ENCODE results near the gene PEX10.

GRCh38 chr1:2146375-2147229, 48.0 kb downstream of the FAAP20 start:
- CAGE, long polyA plus RNA: no peak
- RRBS: 85% methylated on average over 2 of the region's 15 CpGs

GRCh38 chr1:2213676-2214401, 14.3 kb upstream of the SKI start:
- CAGE, long polyA plus RNA: no peak
- RRBS: 18% methylated on average over 5 of the region's 31 CpGs

GRCh38 chr1:2231559-2232411, 3.7 kb downstream of the SKI start:
- CAGE, long polyA plus RNA: no peak
- RRBS: 0% methylated on average over 3 of the region's 32 CpGs

DNA sequence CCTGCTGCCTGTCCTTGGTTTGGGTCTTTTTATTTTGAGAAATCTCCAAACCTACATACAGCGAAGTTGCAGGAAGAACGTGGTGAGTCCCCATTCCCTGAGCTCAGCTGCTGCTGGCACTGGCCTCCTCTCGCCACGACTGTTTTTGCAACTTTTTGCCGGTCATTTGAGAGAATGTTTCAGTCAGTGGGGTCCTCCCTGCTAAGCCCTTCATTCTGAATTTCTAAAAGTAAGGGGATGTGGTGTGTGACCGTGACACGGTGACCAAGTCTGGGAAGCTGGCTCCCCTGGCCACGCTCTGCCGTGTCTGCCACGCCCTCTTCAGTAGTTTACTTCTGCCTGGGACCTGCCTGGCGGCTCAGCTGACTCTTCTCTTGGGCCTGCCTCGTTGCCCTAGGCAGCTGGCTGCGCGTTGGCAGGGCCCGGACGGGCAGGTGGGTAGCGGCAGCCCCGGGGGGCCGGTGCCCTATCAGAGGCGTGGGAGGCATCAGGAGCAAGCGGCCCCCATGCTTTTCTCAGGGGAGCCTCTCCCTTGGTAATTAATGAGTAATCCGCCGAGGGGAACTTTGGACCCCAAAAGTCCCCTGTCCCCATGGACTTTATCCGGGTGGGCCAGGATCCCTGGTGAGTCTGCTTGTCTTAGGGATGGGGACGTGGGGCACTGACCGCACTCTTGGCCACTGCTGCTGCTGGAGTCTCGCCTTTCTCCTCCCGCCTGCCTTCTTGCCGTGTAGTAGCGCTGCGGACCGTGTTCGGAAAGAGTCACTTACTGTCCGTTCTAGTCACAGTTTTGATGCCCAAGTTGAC, 22.5 kb downstream of the SKI start:
- CAGE, long polyA plus RNA: no peak
- RRBS: no CpG with 5 or more reads among the region's 34 CpGs

DNA sequence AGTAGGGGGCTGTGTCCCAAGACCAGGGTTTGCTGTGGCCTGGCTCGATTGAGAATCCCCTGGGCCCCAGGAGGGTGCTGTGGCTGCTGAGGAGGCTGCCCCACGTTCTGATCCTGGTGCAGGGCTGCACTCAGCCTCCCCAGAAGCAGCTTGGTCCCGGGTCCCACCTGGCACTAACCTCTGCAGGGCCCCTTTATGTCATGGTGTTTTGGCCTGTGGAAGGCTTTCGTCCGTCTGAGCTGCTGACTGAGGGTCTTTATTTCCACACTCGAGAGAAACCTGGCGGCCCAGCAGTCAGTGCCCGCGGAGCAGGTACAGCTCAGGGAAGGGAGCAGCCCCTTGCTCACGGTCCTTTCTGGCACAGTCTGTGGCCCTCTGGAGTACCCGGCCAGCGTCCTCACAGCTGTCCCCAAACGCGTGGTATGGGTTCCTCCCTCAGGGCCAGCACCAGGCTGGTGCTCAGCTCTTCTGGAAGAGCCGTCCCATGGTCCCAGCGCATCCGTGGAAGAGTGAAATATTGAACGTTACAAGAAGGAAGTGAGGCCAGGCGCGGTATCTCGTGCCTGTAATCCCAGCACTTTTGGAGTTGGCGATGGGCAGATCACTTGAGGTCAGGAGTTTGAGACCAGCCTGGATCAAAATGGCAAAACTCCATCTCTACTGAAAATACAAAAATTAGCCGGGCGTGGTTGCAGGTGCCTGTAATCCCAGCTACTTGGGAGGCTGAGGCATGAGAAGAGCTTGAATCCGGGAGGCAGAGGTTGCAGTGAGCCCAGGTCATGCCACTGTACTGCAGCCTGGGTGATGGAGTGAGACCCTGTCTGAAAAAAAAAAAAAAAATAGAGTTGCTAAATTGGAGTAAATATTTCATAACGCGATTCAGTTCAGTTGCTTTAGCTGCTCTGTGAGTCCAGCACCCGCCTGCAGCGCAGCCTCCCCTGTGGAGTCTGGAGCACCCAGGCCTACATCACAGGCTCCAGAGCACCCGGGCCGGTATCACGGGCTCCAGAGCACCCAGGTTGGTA, 24.5 kb downstream of the SKI start:
- CAGE, long polyA plus RNA: no peak
- RRBS: no CpG with 5 or more reads among the region's 32 CpGs

GRCh38 chr1:2273228-2274112, 45.4 kb downstream of the SKI start:
- CAGE, long polyA plus RNA: no peak
- RRBS: 66% methylated on average over 7 of the region's 36 CpGs

GRCh38 chr1:2278778-2279700, 50.9 kb downstream of the SKI start:
- CAGE, long polyA plus RNA: no peak
- RRBS: no CpG with 5 or more reads among the region's 29 CpGs

- CAGE, long polyA plus RNA: no peak
- RRBS: no CpG with 5 or more reads among the region's 40 CpGs
Observed at GRCh38 chr1:2290626-2291581, 62.8 kb downstream of the SKI start.

- CAGE, long polyA plus RNA: no peak
- RRBS: no CpG with 5 or more reads among the region's 39 CpGs
Observed at GRCh38 chr1:2330433-2331339, 60.7 kb downstream of the MORN1 start.

DNA sequence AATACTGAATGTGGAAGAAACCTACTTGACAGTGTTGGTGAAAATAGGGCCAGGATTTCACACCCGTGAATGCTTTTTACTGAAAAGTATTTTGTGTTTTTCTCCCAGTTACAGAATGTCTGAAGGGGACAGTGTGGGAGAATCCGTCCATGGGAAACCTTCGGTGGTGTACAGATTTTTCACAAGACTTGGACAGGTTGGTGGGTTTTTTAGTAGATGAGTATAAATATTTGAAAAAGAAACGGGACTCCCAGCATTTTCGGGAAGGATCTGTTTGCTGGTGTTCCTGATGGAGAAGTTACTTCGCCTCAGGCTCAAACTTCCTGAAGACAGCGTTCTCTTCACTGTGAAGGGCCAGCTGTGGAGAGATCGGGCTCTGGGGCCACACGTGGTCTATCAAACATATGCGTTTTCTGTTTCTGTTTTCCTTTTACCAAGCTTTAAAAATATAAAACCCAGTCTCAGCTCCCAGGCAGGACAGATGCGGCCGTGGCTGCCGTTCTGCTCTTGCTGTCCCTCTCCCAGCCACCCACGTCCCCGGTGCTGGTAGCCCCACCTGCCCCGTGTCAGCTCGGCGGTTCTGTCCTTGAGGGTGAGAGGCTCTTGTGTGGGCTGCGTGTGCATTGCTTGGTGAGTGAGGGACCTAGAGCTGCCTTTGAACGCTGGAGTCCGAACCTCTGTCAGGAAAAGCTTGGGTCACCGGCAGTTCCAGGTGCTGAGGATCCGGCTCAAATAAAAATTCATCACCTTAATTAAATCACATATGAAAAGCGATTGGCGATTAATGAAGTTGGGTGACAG, 4.2 kb downstream of the RER1 start:
- CAGE, long polyA plus RNA: no peak
- RRBS: no CpG with 5 or more reads among the region's 25 CpGs

- CAGE, long polyA plus RNA: no peak
- RRBS: 2% methylated on average over 36 of the region's 75 CpGs
Observed at GRCh38 chr1:2411777-2412635, at the start of gene PEX10. PEX10 (minus strand) TSS chr1:2412564.

- CAGE, long polyA plus RNA: no peak
- RRBS: 53% methylated on average over 10 of the region's 32 CpGs
Observed at GRCh38 chr1:2415355-2416211, 3.2 kb upstream of the PEX10 start.

DNA sequence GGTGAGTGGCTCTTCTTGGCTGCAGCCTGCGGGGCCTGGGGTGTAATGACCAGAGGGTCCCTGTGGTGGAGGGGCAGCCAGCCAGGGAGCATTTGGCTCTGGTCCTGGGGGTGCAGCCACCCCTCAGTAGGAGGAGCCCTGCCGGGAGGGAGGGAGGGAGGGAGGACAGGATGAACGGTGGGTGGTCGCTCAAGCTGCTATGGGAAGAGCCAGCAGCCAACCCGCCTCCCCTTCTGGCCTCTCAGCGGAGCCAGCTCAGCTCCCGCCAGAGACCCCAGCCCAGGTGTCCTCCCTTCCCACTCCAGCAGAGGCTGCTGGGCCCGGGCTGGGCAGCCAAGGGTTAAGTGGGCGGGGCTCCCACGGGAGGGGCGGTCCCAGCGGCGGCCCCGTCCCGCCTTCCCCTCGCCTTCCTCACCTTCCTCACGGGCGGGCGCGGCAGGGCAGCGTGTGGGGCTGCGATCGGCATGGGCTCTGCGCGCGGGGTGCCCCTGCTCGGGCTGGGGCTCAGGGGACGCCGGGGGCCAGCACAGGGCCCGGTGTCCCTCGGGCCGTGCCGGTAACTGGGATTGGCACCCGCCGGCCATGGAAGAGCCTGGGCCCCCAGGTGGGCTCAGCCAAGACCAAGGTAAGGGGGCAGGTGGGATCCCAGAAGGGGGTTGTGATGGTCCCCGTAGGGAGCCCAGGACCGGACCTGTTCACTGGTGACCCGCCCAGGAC, 8.9 kb upstream of the PLCH2 start:
- CAGE, long polyA plus RNA: no peak
- RRBS: 20% methylated on average over 1 of the region's 38 CpGs

GRCh38 chr1:2507813-2508307, 18.5 kb downstream of the PANK4 start:
- CAGE, long polyA plus RNA: no peak
- RRBS: no CpG with 5 or more reads among the region's 14 CpGs

GRCh38 chr1:2528656-2529072, 1.4 kb downstream of the HES5 start:
- CAGE, long polyA plus RNA: no peak
- RRBS: no CpG with 5 or more reads among the region's 18 CpGs

GRCh38 chr1:2547679-2548029, 8.5 kb upstream of the TNFRSF14 start:
- CAGE, long polyA plus RNA: no peak
- RRBS: no CpG with 5 or more reads among the region's 11 CpGs

GRCh38 chr1:2556732-2557400, 695 bp downstream of the TNFRSF14 start:
- CAGE, long polyA plus RNA: start-site peak on the minus strand at chr1:2557000-2557052, 36 and 38 reads in 2 replicates
- RRBS: 10% methylated on average over 4 of the region's 20 CpGs

- CAGE, long polyA plus RNA: no peak
- RRBS: 65% methylated on average over 5 of the region's 19 CpGs
Observed at GRCh38 chr1:2592638-2593169, 6.1 kb downstream of the PRXL2B start.

- CAGE, long polyA plus RNA: no peak
- RRBS: no CpG with 5 or more reads among the region's 6 CpGs
Observed at GRCh38 chr1:2813873-2814148, 12.3 kb upstream of the TTC34 start.

- CAGE, long polyA plus RNA: no peak
- RRBS: no CpG with 5 or more reads among the region's 1 CpG
Observed at GRCh38 chr1:2975816-2976024, 45.5 kb upstream of the ACTRT2 start.